SK-MEL-5 (cell line): ENCODE measurements around a stretch of chr15.

DNA sequence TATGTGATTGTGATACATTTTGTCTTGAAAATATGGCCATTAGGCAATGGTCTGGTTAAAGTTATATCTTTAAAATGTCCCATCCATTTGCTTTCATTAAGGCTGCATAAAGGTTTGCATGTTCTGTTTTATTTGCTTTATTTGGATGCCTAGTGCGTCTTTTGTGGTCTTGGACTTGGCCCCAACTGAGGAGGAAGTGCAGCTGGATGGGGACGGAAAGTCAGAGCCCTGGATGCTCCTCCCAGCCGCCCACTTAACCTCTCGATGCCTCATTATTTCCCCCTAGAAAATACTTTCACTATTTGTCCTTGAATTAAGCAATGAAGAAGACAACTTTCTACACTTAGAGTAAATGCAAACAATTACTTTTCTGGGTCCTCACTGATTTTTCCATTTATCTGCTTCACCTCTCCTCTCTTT is 898.2 kb downstream of the MCTP2 start:
RAMPAGE:
- cytosol, long total RNA: no peak
- long total RNA: no peak
- nucleus, long total RNA: no peak

DNA sequence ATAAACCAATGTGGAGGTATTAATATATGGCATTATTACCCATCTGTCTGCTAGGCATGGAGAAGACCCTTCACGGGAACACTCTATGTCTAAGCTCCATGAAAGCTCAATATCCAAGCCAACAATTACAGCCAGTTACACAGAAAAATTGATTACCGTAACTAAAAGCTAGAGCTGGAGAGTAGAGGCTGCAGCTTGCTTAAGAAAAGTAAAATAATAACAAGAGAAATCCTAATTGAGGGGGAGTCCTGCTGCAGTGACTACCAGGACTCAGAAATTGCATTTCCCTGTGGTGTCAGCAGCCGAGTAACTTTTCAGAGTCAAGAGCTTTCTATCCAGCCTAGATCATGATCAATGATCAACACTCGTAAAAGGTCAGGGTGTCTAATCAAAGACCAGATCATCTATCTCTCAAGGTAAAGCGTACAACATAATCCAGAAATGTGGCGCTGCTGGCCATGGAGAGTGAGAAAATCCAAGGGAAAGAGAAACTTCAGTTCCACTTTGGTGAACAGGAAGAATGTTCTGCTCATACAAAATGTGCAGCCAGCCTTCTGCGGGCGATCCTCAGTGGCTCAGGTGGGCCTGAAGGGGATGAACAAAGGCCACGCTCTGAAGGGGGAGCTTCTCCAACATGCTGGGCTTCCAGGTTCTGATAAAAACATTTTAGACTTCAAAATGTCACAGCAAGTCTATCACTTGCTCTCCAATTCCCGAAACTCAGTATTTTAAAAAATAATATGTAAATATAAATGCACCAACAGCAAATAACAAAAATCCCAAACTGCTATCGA is 1005.9 kb upstream of the NR2F2 start:
RAMPAGE:
- cytosol, long total RNA: no peak
- long total RNA: no peak
- nucleus, long total RNA: no peak

DNA sequence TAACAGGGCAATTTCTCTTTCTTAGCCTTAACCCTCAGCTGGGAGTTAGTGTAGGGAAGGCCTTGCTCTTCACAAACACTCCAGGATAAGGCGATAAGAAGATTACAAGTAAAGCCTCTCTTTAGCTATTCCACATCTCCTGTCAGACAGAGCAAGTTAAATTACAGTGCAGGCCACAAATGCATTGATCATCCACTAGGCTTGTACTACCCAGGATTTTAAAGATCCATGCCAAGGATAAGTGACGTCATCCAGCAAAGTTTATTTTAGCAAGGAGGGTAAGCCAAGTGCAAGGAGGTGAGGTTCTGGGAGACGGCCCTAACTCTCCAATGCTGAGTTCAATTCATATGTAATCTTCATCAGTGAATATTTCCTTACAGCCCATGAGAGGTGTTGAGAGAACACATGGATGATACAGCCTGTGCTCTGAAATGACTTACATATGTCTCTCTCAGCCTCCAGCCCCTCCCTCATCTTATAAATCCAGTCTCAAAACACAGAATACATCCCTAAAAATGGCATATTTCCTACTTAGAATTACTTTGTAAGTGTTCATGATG is 890.5 kb upstream of the NR2F2 start:
RAMPAGE:
- cytosol, long total RNA: no peak
- long total RNA: no peak
- nucleus, long total RNA: no peak

DNA sequence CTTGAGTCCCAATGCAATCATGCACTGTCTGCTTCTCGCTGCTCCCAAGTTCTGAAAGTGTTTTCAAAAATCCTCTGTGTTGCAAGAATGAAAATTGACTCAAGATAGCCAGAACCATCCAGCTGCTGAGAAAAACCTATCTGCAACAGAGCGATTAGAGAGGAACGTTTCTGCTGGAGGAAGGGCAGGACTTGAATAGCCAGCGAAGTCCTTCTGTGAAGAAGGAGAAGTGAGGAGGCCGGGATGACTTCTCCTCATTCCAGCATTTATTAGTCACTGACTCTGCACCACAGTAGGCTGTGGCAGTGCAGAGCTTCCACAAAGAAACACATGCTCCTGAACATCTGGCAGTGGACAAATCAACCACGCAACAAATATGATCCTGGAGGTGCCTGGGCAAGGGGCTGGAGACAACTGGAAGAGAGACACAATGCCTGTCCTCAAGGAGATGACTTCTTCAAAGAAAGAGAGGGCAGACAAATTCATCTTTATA is 358.2 kb upstream of the NR2F2 start:
RAMPAGE:
- cytosol, long total RNA: no peak
- long total RNA: no peak
- nucleus, long total RNA: no peak

GRCh38 chr15:96135003-96136117 is 195.1 kb upstream of the NR2F2 start:
RAMPAGE:
- cytosol, long total RNA: no peak
- long total RNA: no peak
- nucleus, long total RNA: no peak

GRCh38 chr15:96177770-96178111 is 152.8 kb upstream of the NR2F2 start:
RAMPAGE:
- cytosol, long total RNA: no peak
- long total RNA: no peak
- nucleus, long total RNA: no peak

GRCh38 chr15:96320601-96320988 is 9.9 kb upstream of the NR2F2 start:
RAMPAGE:
- cytosol, long total RNA: no peak
- long total RNA: no peak
- nucleus, long total RNA: no peak

DNA sequence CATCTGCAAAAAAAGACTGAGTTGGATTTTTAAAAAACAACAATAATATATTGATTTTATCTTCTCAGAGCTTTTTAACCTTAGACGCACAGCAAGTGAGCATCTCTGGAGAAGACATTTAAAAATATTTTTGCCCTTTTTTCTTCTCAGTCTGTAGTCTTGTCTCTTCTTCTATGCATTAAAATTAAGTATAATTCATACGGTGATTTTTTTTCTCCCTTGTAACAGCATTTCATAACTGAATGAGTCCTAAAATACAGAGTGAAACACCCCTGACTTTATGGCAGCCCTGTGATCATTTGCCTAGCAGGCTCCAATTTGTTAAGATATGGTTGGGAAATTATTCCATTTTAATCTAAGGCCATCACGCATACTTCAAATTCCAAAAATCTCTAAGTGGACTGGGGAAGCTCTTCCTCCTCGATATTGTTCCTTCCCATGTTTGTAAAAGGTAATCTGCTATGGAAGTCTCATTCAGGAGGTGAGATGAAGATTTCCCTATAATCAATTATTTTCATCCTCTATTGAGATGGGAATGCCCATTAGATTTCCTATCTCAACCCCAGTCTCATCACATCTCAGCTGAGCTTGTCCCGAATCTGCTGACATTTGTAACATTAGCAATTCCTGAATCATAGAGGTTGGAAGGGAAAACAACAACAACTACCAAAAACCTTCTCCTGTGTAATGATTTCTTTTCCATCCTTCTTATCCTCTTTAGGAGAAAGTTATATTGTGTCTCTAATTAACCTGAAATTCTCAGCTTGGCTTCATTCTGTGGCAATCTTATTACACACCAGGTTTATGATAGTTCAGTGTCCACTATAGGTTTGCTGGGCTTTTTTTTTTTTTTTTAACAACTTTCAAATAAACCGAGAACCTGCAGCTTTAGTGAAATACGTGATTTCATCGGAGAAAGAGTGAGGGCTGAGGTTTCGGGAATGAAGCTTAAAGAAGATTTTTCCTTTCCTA is 2.3 kb upstream of the NR2F2 start:
RAMPAGE:
- cytosol, long total RNA: no peak
- long total RNA: no peak
- nucleus, long total RNA: no peak

GRCh38 chr15:96334031-96334847 is 3.7 kb downstream of the NR2F2 start:
RAMPAGE:
- cytosol, long total RNA: no peak
- long total RNA: no peak
- nucleus, long total RNA: no peak

GRCh38 chr15:96336911-96337795 is 6.7 kb downstream of the NR2F2 start:
RAMPAGE:
- cytosol, long total RNA: no peak
- long total RNA: no peak
- nucleus, long total RNA: no peak

DNA sequence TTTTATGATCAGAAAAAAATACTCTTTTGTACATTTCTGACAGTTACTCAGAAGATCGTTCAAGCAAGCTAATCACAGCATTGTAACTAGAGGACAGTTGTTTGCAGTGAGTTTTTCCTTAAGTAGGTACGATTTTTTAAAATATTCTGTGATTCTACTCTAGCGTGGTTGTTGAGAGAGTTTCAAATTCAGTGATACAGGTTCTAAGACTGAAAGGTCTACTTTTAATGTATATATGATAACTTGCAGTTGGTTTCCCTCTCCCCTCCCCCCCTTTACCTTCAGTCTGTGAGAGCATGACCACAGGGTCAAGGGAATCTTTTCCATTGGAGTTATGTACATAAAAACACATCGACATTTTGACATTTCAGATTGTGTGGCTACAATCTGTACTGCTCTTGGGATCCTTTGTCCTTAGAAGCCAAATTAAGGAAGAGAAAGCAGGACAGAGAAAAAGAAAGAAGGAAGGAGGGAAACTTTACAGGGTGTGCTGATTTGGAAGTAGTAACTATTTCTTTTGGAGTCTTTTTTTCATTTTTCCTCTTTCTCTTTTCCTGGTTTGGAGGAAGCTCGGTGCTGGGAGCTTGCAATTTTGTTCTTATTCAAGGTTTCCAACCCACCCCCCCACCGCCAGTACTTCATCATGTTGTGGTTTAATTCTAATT is 8.8 kb downstream of the NR2F2 start:
RAMPAGE:
- cytosol, long total RNA: no peak
- long total RNA: no peak
- nucleus, long total RNA: no peak

RAMPAGE:
- cytosol, long total RNA: no peak
- long total RNA: no peak
- nucleus, long total RNA: no peak
These were observed 9.6 kb downstream of the NR2F2 start for GRCh38 chr15:96340203-96340348.

RAMPAGE:
- cytosol, long total RNA: no peak
- long total RNA: no peak
- nucleus, long total RNA: no peak
These were observed 20.7 kb downstream of the NR2F2 start for GRCh38 chr15:96351189-96351578.

DNA sequence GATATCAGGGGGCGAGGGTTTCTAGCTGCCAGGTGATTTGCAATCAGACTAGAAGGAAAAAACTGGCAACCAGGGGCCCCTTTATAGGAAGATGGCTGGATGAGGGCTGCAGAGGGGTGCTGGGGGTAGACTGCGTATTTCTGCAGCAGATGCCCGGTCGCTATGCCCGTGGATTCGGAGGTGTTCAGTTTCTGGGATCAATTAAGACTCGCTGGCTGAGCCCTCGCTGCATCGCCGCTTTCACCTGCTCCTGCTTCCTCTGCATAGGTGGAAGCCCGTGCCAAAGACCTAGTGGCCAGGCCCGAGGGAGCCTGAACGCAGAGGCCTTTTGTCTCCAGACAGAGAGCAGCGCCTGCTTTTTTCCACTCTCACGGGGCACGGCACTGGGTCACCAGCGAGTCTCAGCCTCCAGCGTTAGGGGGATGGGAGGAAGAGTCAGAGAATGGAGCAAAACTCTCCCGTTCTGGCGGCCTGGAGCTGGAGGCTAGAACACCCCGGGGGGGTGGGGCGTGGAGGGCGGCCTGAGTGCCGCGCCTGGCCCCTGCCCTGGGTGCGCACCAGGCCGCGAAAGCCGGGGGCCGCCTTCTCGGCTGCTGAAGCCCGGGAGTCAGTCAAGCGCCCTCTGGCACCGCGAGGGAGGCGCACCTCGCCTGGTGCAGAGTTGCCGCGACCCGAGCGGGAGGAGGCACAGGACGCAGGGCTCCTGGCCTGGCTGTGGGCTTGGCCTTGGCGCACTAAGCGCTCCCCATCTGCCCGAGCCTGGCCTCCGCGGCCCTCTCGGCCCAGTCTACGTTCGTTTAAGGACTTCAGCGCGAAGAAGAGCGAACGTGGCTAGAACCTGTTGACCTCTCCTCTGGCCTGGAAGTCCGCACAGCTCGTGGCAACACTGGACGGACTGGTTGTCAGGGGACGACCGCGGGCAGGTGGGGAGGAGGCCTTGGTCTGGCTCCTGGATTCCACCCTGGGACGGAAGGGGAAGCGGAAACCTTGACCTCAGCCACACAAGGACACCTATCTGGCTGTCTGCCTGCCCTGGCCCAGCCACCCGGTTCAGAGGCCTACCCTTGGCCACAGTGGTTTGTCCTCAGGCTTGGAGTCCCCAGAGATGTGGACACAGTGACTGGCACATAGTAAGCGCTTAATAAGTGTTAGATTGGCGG is 21.5 kb downstream of the NR2F2 start:
RAMPAGE:
- cytosol, long total RNA: no peak
- long total RNA: no peak
- nucleus, long total RNA: no peak

GRCh38 chr15:96354985-96355517 is 24.6 kb downstream of the NR2F2 start:
RAMPAGE:
- cytosol, long total RNA: no peak
- long total RNA: no peak
- nucleus, long total RNA: no peak

DNA sequence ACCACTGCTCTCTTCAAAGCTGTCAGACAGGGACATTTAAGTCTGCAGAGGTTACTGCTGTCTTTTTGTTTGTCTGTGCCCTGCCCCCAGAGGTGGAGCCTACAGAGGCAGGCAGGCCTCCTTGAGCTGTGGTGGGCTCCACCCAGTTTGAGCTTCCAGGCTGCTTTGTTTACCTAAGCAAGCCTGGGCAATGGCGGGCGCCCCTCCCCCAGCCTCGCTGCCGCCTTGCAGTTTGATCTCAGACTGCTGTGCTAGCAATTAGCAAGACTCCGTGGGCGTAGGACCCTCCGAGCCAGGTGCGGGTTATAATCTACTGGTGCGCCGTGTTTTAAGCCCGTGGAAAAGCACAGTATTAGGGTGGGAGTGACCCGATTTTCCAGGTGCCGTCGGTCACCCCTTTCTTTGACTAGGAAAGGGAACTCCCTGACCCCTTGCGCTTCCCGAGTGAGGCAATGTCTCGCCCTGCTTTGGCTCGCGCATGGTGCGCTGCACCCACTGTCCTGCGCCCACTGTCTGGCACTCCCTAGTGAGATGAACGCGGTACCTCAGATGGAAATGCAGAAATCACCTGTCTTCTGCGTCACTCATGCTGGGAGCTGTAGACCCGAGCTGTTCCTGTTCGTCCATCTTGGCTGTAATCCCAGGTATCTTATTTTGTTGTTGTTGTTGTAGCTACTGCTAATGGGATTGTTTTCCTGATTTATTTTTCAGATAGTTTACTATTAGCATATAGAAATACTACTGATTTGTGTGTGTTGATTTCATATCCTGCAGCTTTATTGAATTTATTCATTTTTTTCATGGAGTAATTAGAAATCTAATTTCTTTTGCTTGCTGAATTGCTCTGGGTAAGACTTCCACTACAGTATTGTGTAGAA is 664.6 kb upstream of the ARRDC4 start:
RAMPAGE:
- cytosol, long total RNA: no peak
- long total RNA: no peak
- nucleus, long total RNA: no peak

GRCh38 chr15:97970994-97971696 is 10.6 kb downstream of the ARRDC4 start:
RAMPAGE:
- cytosol, long total RNA: no peak
- long total RNA: no peak
- nucleus, long total RNA: no peak

DNA sequence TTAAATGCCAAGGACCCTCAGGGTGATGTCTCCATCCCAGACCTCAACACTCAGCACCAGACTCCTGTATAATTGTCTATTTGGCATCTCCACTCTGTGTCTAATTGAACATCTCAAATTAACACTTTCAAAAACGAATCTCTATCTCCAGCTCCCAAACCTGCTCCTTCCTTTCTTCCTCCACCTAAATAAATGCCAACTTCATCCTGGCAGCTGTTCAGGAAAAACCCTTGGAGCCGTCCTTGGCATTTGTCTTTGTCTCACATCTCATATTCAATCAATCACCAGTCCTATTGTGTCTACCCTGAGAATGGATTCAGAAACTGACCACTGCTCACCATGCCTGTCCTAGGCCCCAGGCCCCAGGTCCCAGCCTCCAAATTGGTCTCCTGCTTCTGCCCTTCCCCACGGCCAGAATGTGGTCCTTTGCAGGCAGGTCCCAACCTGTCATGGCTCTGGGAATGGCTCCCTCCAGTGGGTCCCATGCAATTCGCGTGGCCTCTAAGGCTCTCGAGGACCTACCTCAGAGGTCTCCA is 56.4 kb downstream of the ARRDC4 start:
RAMPAGE:
- cytosol, long total RNA: no peak
- long total RNA: no peak
- nucleus, long total RNA: no peak

RAMPAGE:
- cytosol, long total RNA: no peak
- long total RNA: no peak
- nucleus, long total RNA: no peak
These were observed 93.4 kb upstream of the IGF1R start for GRCh38 chr15:98554972-98555256.

GRCh38 chr15:98649998-98650229 is 1.6 kb downstream of the IGF1R start:
RAMPAGE:
- cytosol, long total RNA: no peak
- long total RNA: no peak
- nucleus, long total RNA: no peak